Renal cortical epithelial cell (primary cell): ENCODE measurements around the gene DNAH8.

DNA sequence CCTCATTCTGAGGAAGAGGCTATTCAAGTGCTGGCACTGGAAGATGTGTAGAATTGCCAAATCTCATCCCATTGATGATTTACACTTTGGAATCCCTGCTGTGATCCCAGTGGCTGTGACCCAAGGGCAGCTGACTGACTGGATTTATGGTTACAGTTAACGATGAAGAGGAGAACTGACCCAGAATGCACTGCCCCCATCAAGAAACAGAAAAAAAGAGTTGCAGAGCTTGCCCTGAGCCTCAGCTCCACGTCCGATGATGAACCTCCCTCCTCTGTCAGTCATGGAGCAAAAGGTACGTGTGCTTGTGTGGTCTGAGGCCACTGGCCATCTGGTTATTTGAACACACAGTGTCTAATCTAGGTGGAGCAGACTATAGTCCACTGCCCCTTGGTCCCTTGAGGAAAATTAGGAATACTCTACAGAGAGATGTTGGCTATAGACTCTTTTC lies 2.5 kb downstream of the CMTR1 start:
- RRBS = no CpG with 5 or more reads among the region's 4 CpGs

DNA sequence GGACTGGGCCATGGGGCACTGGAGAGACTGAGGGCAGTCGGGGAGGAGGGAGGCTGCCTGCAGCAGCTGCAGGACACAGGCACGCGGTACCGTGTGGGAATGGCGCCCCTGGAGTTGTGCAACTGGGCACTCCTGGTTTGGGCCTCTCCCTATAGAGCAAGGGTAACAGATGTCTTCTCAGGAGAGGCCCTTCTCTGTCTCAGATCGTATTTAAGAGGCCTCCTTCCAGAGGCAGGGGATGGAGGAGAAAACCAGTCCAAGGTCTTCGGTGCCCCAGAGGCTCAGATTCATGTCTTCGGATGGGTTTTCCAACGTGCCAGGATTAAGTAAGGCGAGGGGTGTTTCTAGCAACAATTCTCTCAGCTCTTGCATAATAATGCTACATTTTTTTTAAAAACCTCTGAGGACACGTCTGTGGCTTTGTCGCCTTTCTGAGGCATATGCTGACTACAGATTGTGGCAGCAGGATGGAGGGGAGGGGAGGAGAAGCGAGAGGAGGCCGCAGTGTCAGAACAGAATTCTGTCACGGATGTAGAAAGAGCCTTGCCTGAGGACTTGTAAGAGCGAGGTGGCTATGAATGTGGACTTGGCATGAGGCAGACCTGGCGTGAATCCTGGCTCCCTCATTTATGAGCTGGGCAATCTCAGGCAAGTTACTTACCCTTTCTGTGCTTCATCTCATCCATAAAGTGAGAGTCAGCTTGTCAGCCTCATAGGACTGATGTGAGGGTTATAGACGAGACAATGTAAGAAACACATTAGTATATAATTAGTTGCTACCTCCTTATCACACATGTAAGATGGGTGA lies 17.7 kb upstream of the CCDC167 start:
- RRBS = no CpG with 5 or more reads among the region's 18 CpGs

DNA sequence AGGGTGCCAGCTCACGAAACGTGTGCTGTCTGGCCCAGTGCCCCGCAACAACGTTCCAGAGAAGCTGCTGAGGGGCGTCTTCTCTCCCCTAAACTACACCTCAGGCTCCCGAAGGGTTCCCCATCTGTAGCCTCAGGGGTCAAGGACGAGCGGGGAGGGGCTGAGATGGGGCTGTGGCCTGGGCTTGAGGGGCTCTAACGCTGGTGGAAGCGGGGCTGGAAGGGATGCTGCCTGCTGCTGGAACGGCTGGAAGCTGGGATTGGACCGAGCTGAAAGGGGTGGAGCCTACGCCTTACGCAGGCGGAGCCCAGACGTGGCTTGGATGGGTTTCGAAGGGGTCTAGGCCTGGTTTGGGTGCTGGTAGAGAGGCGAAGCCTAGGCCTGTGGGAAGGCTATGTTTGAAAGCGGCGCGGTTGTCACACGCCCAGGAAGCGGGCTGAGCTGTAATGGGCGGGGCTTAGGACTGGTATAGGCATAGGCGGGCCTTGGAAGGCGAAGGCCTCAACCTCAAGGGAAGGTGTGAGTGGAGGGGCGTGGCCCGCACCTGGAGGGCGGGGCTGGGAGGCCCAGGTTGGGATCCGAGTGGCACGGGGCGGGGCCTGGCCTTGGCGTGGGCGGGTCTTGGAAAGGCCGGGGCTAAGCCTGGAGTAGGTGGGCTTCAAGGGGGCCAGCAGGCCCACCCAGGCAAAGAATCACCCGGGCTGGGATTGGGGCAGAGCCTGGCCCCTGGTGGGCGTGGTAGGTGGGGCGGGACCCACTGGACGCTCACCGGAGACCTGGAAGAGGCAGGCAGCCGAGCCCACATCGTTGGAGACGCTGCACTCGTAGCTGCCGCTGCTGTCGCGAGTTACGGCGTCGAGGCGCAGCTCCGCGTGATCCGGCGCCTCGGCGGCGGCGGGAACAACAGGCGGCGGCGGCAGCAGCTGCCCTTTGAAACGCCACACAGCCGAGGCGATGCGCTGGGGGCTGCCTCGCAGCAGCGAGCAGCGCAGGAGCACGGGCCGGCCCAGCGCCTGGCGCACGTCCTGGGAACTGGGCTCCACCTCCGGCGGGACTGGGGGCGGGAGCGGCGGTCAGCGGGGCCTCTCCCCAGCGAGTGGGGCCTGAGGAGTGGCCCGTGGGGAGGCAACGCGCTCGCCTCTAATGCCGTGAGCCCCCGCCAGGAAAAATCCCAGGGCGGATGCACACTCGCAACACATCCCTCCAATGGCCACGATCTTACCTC lies 49.1 kb downstream of the MDGA1 start:
- RRBS = 3% methylated on average over 18 of the region's 90 CpGs

- RRBS = 3% methylated on average over 10 of the region's 22 CpGs
These were observed 919 bp upstream of the MDGA1 start for GRCh38 chr6:37698677-37698926.

DNA sequence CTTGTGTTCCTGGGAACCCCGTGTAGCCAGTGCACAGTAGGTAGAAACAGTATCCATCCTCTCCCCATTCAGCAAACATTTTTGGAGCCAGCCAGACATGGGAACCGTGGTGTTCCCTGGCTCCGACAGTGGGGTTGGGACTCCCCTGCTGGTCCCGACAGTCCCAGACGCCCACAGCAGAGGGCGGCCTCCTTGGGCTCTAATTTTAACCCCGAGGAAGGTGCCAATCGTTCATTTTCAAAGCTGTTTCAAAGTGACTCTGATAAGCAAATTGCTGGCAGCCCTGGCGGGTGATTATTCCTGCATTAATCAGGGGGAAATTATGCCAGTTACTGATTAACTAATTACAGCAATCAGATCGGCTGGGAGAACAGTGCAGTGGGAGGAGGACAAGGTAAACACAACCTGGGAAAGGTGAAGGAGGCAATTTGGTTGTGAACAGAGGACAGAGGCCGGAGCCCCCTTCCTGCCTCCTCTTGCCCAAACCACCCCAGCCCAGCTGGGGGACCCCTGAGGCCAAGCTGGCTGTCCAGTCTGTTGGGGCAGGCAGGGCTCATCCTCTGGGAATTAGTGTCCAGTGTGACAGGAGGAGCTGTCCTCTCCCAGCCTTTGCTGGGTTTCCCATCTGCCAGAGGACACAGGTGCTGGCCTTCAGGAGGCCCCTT lies 44.4 kb upstream of the MDGA1 start:
- RRBS = no CpG with 5 or more reads among the region's 11 CpGs

DNA sequence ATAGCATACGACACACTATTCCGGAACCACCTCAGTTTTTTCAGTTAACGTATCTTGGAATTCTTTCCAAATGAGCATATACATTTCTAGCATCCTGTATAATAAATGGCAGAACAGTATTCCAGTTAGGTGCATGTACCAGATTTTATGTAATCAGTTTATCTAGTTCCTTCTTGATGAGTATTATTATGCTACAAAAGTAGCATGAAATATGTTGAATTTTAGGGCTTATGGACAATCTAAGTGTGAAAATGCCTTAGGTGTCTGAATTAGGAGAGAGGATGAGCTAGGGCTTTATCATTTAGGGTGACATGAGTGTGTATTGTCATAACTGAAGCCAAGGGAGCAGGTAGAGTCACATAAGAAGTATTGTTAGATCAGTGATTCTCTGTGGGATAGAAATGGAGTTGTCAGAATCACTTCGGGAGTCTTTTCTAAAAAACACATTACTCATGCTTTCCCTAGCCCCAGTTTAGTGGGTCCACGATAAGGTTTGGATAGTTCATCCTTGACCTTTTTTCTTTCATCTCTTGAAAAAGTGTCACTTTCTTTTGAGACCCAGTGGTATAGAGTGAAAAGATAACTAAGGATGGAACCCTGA lies 16.3 kb downstream of the ZFAND3 start:
- RRBS = no CpG with 5 or more reads among the region's 5 CpGs

- RRBS = no CpG with 5 or more reads among the region's 5 CpGs
These were observed 58.8 kb downstream of the ZFAND3 start for GRCh38 chr6:37878257-37878835.

GRCh38 chr6:38157027-38157648 lies 337.6 kb downstream of the ZFAND3 start:
- RRBS = no CpG with 5 or more reads among the region's 9 CpGs

DNA sequence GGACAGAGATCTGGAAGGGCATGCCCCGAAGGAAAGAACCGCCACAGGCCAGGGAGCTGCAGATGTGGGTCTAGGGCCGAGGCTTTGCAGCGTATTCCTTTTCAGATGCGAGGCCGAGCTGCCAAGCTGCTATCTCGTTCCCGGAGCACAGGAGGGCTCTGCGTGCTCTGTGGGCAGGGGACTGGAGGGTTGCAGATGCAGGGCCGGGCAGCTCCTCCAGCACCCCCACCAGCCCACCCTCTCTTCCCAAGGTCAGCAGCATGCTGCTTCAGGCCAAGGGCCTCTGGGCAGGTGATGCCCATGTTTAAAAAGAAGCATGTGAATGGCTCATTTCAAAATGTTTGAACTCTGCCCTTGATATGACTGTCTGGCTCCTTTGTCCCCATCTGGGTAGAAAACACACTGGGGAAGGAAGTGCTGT lies 353.2 kb downstream of the ZFAND3 start:
- RRBS = 49% methylated on average over 3 of the region's 10 CpGs

- RRBS = no CpG with 5 or more reads among the region's 1 CpG
These were observed 288.8 kb downstream of the BTBD9 start for GRCh38 chr6:38350831-38351369.

DNA sequence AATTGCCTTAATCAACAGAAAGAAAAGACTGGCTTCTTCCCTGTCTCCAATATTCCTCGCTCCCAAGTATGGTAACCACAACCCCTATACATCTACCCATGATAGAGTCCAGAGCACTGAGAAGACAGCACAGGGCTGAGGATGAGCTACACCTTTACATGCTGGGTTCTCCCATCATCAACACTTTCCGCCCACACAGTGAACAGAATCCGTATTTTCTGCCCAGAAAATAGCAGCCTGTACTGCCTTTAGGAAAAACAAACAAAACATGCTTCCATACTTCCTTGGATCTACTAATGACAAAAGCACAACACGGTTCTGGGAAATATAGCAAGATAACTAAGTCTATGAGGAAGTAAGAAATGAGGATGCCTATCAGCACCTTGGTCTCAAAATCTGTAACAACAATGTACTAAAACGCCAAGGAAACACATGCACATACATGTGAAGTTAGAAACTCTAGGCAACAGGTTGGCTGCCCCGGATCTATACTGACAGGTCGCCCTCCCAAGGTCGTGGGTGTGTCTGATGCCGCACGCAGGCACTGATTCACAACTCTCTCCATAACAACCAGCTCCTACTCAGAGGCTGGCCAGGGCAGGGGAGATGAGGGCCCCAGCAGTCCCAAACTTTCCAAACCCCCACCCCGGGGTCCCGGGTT lies 816 bp downstream of the BTBD9 start:
- RRBS = no CpG with 5 or more reads among the region's 12 CpGs

GRCh38 chr6:38715039-38715863 lies at the start of gene DNAH8:
Gene DNAH8, plus strand, starts transcription at chr6:38715311.
- RRBS = 4% methylated on average over 8 of the region's 47 CpGs

DNA sequence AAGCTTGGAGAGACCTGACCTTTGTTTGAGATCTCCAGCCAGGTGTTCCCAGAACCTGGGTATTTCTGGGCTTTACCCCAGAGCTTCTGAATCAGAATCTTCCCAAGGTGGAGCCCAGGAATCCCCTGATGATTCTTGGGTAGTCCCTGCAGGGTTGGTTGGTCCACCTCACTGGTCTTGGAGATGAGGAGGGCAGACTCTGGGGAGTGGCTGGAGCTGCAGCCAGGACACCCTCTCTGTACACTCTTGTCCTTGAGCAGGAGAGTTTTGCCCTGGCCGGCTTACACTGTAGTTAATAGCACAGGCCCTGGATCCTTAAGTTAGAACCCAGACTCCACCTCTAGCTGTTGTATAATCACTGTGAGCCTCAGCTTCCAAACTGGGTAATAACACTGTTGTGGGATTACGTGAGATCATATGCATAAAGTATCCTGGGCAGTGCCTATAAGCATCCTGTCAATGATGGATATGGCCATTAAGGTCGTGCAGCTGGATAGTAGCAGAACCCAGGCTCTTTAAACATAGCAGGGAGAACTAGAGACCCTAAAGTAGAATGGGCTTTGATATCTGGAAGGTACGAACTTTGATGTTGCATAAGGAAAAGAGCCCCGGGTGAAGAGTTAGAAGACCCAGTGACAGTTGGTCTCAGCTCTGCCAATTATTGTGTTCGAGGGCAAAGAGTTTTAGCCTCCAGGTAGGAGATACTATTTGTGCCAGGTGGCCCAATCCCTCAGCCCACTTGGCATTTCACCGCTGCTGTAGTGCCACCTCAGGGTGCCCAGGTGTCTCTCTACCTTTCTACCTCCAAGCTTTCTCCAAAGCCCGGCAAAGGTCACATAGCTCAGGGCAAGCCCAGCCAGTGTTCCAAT lies 46.0 kb downstream of the KCNK5 start:
- RRBS = no CpG with 5 or more reads among the region's 8 CpGs

- RRBS = no CpG with 5 or more reads among the region's 12 CpGs
These were observed 41.6 kb downstream of the KCNK5 start for GRCh38 chr6:39187337-39188352.

GRCh38 chr6:39377564-39377920 lies 55.0 kb upstream of the KCNK16 start:
- RRBS = no CpG with 5 or more reads among the region's 6 CpGs

DNA sequence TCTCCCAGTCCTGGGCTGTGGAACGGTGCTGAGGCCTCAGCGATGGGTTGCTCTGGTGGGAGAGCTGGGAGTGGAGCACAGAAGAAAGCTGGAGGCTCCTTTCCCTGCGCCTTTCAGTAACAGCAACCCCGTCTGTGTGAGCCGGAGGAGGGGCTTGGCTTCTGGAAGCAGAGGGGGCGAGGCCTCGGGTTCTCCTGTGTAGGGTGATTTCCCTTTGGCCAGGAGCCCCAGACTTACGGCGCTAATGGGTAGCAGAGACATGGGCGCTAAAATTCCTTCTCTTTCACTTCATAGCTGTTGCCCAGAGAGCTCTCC lies 55.0 kb downstream of the DAAM2 start:
- RRBS = no CpG with 5 or more reads among the region's 10 CpGs

DNA sequence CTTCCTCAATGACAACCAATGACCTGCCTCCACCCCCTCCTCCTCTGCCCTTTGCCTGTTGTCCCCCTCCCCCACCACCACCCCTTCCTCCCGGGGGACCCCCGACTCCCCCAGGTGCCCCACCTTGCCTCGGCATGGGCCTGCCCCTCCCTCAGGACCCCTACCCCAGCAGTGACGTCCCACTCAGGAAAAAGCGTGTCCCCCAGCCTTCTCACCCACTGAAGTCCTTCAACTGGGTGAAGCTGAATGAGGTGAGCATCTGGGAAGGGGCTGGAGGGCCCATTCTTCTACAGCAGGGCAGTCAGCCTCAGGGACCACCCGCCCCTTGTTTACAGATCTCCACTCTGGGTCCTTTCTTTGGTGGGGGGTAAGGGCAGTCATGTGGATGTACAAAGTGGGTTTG lies 55.0 kb downstream of the MOCS1 start:
- RRBS = no CpG with 5 or more reads among the region's 6 CpGs

DNA sequence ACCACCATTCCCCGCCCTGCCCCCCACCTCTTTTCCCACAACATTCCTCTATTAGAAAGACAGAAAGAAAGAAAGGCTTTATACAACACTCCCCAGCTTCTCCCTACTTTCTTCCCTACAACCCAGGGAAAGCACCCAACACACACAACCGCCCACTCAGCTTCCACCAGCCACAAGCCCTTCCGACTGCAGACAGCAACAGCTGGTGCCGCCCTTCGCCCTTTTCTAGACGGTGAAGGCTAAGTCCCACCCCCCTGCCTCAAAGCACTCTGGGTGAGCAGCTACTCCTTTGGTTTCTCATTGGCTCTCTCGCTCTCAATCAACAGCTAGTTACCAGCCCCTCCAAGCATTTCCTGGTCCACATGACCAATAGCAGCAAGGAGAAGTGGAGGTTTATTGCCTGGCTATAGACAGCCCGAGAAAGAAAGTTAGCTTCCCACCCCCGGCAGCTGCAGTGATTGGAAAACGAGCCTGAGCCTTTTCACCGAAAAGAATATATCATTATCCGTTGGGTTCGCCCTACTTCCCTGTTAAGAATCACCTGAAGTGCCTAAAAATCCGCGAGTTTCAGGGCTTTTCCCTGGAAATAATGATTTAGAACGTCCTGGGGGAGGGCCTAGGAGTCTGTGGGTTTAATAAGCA lies 230.2 kb upstream of the MOCS1 start:
- RRBS = no CpG with 5 or more reads among the region's 16 CpGs

- RRBS = no CpG with 5 or more reads among the region's 11 CpGs
These were observed 53.3 kb upstream of the LRFN2 start for GRCh38 chr6:40640402-40640912.

DNA sequence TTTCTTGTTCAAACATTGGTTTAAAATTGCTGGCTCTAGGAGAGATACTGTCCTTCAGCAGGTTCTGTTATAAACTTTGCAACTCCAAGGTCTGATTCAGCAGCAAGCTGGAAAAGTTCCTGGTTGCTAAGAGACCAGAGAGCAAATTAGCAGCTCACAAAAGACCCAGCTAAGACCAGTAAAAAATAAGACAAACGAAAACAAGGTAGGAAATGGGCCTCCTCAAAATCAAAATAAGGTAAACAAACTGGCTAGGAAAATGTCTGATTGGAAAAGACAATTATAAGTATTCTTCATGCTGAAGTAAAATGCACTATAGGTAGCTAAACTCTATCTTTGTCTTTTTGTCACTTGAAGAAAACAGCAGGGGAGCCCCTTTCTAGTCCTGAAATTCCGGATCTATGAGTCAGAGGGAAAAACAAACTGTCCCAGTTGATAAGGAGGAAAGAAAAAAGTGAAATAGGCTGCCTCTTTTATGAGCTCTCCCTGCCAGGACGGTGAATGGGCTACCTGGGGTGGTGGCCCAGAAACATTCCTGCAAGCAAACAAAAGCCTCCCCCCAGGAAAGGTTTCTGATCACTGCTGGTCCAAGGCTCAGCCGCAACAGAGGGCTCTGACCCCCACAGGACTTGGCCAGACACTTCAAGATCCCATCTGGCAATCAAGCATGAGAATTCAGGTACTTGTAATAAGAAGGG lies 41.6 kb downstream of the UNC5CL start:
- RRBS = no CpG with 5 or more reads among the region's 4 CpGs